Skeletal muscle satellite cell (primary cell): Measurements from ENCODE around the gene ASIC4.

DNA sequence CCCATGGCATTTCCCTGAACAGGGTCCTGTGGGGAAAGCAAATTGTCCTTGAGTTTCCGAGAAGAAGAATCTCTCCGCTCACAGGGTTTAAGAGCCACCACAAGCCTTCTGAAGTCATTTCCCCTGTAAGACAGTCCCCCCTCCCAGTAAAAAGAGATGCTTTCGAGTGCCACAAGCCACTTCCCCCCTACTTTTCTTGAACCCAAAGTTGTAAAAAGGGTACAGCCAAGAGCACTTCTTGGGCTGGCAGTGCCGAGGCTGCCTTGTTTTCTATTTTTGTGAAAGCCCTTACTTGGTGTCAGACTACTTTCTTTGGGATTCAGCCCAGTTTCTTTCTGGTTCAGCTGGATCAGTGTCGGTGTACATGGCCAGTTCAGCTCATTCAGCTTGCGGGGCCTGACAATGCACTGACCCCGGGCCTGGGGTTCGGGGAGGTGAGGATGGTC, 17.5 kb downstream of the SPEG start:
- CAGE, long polyA plus RNA = no peak

GRCh38 chr2:219476380-219476613, 19.6 kb upstream of the SPEGNB start:
- CAGE, long polyA plus RNA = no peak

- CAGE, long polyA plus RNA = no peak
Observed at GRCh38 chr2:219508166-219508520, 6.1 kb upstream of the ASIC4 start.

GRCh38 chr2:219514089-219515280, at the start of gene ASIC4:
Gene ASIC4, plus strand, starts transcription at chr2:219514482.
- CAGE, long polyA plus RNA = no peak

GRCh38 chr2:219534072-219534479, 9.5 kb downstream of the CHPF start:
- CAGE, long polyA plus RNA = no peak

DNA sequence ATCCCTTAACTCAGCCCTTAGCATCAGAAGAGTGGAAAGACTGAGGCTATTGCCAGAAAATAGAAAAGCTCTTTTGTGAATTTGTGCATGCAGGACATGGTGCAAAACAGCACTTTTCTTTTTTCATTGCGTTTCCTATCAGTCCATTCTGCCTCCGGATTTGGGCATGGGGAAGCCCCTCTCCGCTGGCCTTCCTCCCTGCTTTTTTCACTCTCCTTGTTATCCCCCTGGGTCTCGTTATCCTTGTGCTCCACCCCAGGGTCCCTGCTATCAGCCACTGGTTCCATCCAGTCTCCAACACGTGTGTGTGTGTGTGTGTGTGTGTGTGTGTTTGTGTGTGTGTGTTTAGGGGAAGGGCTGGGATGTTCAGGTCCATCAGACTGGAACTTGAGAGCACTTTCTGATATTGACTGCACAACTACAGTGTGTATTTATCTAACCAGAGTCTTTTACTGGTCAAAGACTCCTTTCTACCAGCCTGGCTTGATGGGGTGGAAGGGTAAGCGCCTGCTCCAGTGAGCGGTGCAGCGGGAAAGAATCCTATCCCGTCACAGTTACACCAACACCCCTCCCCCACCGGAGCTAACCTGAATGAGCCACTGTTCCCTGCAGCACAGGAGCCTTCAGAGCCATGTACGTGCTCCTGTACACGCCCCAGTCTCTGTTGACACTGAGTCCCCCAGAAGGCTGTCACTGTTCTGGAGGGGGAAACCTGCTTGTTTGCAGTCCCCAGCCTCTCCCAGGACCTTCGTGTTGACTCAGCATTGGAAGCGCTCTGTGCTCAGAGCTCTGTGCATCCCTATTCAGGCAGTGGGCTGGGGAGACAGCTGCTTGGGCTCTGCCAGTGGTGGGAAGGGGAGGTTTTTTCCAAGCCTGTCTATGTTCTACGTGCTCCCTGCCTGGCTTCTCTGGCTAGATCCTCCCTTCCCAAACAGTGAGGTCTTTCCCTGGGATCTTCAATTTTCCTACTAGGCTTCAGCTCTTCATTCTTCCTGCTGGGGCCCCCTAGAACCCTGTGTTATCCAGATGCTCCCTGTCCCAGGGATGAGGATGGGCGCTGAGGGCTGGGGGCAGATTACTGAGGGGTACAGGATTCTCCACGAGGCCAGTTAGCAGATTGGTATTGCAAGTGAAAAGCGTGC, 4.7 kb downstream of the INHA start:
- CAGE, long polyA plus RNA = no peak

GRCh38 chr2:219852122-219852674, 224.8 kb downstream of the SLC4A3 start:
- CAGE, long polyA plus RNA = no peak

- CAGE, long polyA plus RNA = no peak
Observed at GRCh38 chr2:220935829-220936186, 636.3 kb downstream of the EPHA4 start.

DNA sequence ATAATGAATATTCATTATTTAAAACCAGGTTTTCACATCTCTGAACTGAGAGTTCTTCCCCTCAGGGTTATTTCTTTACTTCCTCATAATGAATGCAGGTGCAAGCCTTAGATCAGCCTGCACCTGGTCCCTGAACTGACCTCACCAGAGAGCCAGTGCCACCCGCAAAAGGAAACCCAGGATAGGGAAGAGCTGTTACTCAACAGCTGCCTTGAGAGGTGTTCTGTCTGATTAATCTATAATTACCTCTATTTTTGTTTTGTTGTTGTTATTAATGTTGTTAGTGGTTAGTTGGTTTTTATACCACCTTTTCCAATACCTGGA, 368.9 kb downstream of the EPHA4 start:
- CAGE, long polyA plus RNA = no peak

- CAGE, long polyA plus RNA = no peak
Observed at GRCh38 chr2:221501193-221501929, 70.7 kb downstream of the EPHA4 start.

GRCh38 chr2:221572647-221573442, 741 bp upstream of the EPHA4 start:
- CAGE, long polyA plus RNA = no peak

DNA sequence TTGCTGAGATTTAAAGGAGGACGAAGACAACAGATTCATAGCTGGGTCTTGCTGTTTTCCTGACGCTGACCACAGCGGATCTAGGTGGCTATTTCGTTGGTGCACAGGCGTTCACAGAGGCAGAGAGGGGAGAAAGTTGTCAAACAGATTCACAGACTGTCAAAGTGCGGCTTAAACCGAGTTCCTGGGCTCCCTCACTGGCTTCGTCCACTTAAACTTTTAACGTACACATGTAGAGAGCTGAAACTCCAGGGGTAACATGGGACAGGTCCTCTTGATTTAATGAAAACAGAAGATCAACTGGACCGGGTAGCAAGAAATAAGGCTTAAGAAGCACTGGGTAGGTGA, 944 bp upstream of the ENSG00000288658 start:
- CAGE, long polyA plus RNA = no peak

DNA sequence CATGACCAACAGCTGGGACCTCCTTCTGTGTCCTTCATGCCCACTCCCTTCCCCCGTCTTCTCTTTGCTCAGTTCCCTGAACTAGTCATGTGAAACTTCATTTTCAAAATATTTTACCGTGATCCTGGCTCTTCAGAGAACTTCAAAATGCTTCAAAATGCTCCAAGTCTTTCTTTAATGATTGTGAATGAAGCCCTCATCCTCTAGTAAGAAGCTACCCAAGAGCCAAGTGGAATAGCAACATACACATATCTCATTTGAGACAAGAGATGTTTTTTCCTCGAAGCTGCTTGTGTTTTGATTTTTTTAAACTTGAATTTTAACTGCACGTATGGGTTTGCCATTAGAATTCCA, 91.8 kb downstream of the FARSB start:
- CAGE, long polyA plus RNA = no peak

DNA sequence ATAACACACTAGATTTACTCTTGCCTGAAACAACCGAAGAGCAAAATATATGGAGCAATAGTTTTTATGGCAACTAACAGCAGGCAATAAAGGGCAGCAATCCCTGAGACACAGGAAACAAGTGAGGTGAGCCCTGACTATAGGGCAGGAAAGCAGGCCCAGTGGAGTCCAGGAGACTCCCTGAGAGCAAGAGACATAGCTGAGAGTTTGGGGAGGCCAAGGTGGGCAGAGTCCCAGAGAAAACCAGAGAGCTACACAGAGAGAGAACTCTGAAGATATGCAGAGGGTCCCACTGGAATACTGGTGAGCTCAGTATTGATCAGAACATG, 18.8 kb downstream of the FARSB start:
- CAGE, long polyA plus RNA = no peak

DNA sequence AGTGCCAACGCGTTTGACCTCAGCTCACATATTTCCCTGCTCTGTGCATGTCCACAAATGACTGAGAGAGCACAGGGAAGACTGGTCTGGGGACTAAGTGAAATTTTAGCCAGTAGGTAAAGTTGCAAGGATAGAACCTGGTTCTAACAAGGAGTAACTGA, 55.1 kb upstream of the ACSL3 start:
- CAGE, long polyA plus RNA = no peak

DNA sequence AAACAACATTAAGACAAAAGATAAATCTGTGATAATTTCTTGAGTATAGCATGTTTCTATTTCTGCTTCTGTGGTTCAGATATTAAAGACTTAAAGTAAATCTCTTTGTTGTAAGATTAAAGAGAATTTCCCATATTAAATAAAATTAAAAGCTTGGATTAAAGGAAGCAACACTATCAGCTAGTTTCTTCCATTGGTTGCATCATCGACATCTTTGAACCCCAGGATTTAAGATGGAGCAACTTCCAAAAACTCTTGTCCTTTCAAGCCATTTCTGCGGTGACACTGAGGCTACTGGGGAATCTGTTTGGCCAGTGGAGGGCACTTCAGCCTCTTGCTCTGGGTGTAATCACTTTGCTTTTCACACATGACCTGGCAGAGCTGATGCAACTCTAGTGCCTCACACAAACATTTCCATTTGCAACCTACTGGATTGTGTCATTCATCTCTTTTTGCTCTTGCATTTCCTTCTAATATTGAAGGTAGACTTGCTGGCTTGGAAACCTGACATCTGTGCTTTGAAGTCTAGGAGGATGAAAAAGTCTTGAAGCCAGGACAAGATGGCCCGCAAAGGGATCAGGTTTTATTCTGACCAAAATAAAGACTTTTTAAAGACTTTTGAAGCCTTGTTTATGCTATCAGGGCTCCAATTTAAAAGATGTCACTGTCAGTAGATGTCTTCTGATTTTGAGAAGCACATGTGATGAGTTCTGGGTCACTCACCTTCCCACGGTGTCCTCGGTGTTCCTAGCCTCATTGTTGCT, 70.0 kb upstream of the KCNE4 start:
- CAGE, long polyA plus RNA = no peak

DNA sequence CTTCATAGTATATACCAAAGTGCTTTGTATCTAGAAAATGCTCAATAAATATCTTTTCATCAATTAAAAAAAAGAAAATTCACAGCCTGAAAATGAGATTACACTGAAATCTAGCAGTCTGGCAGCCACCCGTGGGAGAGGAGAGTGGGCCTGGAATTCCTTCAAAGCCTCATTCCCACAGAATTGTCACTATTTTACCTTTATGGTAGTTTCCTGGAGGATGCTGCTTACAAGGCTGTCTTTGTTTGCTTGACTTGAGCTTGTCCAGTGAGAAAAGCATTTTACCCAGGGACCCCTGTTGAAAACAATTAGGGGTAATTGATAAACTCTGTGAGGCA, 13.3 kb upstream of the KCNE4 start:
- CAGE, long polyA plus RNA = no peak

DNA sequence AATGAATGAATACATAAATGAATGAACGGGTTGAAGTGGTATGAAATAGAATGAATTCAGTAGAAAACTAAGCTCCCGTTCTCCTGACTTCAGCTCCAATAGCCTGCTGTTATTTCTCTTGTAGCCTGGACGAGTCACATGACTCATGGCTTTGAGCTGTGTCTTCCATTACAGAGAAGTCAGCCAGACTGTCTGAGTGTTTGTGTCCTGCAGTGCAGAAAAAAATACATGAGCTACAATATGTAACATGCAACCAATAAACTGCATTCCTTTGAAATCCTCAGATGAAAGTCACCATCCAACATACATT, 21.2 kb downstream of the SCG2 start:
- CAGE, long polyA plus RNA = no peak

GRCh38 chr2:223698401-223698829, 96.3 kb upstream of the SCG2 start:
- CAGE, long polyA plus RNA = no peak

- CAGE, long polyA plus RNA = no peak
Observed at GRCh38 chr2:223723879-223724432, 113.4 kb downstream of the AP1S3 start.